Natural killer cell (primary cell): ENCODE data around the gene CCDC201.

DNA sequence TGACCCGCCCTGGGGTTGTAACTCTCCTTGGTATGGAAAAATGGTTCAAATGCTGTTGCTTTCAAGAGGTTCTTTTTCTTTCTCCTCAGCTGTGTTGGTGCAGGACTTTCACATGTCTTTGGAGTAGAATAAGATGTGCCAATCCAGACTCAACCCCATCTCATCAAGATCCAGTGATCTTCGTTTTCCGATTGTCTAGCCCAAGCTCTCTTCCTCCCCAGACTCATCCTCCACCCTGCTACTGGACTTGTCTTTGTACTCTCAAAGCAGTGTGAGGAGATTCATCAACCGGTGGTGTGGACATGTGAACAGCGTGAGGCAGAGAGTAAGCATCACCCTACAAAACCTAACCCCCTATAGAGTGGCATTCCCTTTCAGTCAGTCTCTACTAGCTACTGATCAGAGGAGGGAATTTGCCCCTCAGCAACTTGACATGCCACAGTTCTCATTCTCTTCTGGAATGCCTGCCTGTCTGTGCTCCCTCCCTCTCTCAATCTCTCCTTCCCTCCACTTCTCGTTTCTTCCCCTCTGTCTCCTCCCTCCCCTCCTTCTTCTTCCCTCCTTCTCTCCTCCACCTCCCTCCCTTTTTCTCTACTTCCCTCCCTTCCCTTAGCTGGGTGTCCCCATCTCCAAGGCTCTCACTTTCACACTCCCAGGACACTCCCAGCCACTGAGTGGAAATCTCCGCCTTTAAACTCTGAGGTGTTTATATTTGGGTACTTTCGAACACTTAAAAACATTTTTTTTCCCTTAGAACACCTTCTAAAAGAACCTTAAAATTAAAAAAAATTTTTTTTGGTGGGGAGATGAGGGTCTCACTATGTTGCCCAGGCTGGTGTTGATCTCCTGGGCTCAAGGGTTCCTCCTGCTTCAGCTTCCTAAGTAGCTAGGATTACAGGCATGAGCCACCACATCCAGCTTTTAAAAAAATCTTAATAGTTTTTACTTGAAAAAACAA, 24.6 kb downstream of the H2AZ2 start:
- PRO-cap, result no peak

GRCh38 chr7:44824127-44824779, 23.6 kb downstream of the H2AZ2 start:
- PRO-cap, result no peak

DNA sequence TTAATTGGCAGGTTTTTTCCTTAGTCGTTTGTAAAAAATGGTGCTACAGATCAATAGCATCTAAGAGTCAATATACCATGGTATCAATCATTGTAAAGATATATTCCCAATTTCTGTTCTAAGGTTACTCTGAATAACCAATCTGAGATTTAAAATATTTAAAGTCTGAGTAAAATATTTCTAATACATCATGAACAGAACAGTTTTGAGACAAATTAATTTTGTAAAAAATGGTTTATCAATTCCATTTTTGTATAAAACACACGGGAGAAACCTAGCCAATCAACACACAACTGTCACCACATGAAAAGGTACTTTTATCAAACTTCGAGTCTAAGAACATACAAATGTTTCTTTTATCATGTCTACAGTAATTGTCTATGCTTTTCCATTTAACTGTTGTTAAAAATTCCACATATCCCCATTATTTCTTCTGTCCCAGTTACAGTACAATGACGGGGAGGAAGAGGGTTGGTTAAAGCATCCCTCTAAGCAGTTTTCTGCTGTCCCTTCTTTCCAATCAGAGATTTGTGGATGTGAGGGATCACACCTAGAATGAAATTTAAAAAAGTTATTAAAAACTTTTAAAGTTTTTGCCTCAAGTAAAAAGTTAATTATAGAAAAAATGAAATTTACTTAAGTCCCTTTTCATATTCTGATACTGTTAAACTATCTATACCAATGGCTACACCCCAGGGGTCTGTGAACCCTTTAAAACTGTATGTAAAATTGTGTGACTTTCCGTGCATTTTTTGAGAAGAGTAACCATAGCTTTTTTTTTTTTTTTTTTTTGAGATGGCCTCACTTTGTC, 13.7 kb downstream of the H2AZ2 start:
- PRO-cap, result no peak

- PRO-cap, result no peak
Observed at GRCh38 chr7:44883429-44884067, 1.8 kb downstream of the PURB start.

- PRO-cap, result no peak
Observed at GRCh38 chr7:44953227-44953609, 25.6 kb downstream of the MYO1G start.

GRCh38 chr7:44959538-44960122, 19.2 kb downstream of the MYO1G start:
- PRO-cap, result bidirectional peak, plus-strand start at chr7:44959944, minus-strand start at chr7:44959740

DNA sequence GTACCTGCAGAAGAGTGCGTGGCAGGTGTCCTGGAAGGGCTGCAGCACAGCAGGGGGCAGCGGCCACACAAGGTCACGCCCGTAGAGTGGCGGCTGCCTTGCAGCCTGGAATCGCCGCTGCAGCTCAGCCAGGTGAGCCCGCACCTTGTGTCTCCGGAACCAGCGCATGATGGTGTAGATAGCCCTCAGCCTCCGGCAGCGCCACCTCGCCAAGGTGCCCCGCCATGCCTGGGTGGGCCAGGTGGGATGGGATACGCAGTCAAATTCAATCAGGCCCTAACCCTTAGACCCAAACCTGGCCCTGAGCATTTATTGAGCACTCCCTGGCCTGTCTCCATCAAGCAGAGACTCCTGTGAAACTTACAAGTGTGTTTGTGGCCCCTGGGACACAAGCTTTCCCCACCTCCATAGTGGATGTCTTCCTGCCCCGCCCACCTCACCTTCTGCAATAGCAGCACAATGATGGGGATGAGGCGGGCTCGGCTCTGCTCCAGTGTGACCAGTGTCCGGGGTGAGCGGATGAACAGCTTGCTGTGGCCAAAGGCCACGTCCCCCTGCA, 13.1 kb downstream of the MYO1G start:
- PRO-cap, result no peak

- PRO-cap, result no peak
Observed at GRCh38 chr7:44967321-44967871, 11.4 kb downstream of the MYO1G start.

DNA sequence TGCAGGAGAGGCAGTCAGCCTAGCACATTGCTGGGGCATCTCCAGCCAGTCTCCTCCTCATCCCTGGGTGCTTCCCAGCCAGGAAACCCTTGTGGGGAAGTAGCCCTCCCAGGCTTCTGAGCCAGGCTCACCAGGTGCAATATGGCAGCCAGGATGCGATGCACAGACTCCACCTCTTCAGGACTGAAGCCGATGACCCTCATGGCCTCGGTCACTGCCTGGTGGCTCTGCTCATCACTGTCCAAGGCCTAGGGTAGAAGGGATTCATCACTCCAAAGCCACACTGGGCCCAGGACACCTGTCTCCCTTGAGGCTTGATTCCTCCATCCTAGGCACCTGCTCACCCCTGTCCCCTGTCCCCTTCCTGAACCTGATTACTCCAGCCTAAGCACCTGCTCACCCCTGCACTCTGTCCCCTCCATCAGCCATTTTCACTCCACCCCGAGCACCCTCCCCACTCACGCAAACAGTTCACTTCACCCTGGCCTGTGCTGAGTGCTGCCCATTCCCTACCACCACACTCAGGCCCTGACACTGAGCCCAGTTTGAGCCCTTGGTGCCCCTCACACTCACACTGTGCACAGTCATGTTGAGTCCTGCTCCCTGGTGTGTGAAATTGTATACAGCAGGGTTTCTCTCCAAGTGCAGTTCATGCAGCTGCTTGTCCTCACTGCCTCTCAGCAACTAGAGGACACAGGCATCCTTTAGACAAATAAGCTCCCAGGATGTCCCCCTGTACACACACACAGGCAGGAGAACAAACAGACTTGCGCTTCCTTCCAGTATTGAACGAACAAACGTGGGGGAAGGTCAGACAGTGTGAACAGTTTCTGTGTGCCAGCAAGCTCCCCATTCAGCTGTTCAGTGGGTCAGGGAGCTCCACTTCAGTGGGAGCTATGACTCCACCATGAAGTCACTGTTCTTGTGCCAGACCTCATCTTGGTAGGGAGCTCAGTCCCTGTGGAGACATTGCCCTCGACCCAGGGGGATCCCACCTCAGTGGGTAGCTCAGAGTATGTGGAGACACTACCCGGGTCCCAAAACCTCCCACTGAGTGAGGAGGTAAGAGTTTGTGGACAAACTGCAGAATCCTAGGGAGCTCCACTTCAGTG, 6.9 kb downstream of the MYO1G start:
- PRO-cap, result no peak

GRCh38 chr7:45563922-45564495, 10.2 kb upstream of the ADCY1 start:
- PRO-cap, result no peak

GRCh38 chr7:45697757-45698216, 123.6 kb downstream of the ADCY1 start:
- PRO-cap, result no peak

DNA sequence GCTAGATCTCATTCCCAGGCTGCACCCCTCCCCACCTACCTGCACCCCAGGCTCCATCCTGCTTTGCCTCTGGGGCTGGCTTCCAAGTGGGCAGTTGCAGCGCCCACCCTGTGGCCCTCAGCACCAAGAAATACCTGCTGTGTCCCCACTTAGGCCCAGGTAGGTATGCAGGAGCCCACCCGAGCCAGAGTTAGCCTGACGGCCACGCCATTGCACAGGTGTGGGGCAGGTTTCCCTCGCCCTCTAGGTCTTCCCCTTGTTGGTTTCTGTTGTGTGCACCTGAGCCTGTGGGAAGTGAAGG, at the start of gene CCDC201:
TSS of gene CCDC201 (minus strand) at position 132 of the 301 bp plus-strand sequence.
- PRO-cap, result no peak

DNA sequence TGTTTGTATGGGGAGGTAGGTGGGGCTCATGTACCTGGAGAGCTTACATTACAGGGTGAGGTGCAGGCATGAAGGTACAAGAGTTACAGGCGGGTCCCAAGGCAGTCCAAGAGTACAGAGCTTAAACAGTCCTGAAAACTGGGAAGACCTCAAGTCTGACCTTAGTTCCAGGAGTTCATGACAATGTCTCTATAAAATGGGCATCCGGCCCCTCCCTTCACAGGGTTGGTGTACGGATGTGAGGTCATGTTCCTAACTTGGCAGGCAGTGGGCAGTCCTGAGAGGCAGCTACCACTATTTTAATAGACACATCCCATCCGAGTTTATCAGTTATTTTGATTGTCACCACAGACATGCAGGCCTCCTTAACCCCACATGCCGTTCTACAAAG, 647.4 kb upstream of the IGFBP3 start:
- PRO-cap, result no peak

DNA sequence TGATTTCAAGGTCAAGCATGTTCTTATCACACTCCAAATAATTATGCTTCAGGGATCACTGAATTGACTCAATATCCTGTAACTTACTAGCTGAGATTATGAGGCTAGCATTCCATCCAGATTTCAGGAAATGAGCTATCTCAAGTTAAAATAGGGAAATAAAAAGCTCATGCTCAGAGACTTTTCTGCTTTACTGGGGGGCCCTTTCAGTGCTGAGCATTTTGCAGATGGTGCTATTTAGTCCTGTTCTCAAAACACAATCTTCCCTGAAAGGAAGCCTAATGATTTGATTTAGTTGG, 656.0 kb upstream of the IGFBP3 start:
- PRO-cap, result no peak

DNA sequence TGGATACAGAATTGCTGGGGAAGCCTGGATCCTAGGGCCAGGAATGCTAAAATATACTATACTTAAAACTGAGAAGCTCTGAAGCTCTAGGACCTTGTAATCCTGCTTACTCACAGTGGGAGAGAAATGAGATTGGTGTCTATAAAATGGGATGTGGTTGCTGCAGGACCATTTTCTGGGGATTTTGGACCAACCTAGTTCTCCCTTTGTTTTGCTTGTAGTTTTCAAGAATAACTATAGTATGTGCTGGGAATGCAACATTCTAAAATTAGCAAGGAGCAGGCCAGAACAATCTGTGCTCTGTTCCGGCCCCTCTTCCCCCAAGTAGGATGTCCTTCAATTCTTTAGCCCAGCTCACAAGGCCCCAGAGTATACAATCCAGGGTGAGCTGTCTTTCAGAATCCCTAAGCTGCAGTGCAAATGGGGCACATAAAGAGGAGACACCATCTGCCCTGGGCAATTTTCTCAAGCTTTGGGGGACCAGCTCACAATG, 809.2 kb downstream of the TNS3 start:
- PRO-cap, result no peak

DNA sequence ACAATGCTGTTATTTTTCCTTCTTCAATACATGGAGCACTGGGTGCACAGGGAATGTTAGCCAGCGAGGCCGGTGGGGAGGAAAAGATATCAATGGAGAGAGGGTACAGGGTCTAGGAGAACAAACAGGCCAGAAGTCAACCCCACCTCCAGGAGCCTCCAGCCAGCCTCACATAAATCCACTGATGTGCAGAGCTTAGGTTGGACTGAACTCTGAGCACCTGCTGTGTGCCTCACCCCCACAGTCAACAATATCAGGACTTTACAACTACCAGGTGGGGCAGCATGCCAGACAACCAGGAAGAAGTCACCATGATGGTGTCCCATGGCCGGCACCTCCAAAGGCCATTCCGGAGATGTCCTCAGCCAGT, 390.2 kb downstream of the TNS3 start:
- PRO-cap, result no peak

DNA sequence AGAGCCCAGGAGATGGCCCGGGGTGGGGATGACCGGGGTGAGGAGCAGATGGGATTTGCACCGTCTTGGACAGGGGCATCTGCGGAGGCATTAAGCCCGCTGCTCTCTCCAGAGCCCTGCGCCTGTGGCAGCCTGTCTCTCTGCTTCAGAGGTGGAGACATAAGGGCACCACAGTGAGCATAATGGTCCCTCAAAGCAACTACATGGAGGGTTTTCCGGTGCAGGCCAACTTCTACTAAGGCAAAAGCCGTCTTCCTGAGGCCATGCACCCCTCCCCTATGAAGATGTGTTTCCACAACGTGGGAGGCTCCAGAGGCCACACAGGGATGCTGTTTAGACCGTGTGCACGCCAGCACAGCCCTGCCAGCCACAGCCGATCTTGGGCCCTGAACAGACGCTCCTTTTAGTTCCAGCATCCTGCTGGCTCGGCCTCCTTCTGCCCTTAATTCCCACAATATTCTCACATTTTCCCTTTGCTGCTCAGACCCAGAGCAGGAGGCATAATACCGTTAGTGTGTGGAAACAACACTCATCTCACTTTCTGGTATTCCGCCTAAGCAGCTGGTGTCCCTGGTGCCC, 267.1 kb downstream of the TNS3 start:
- PRO-cap, result no peak

- PRO-cap, result no peak
Observed at GRCh38 chr7:47326162-47326632, 255.7 kb downstream of the TNS3 start.

DNA sequence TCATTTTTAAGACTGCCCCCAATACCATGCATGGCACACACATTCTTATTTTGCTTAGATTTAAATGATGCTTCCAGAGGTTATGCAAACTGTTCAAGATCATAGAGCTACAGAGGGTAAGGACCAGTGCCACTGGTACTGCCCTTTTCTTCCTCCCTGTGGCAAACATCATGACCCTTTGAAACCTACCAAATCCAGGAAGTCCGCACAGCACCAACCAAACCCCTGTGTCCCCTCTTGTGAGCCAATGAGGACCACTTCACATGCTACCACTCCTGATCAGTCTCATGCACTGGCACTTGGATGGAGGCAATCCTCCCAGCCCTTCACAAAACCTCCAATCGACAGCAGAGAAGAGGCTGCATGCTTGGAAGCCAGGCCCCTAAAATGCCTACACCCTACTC, 248.0 kb downstream of the TNS3 start:
- PRO-cap, result no peak

GRCh38 chr7:47362888-47363424, 219.0 kb downstream of the TNS3 start:
- PRO-cap, result no peak